Right lobe of liver (tissue), 4 donors: ENCODE results near the genes HPD and IL31.

- PRO-cap, 4 experiments, result no peak in any of the 4 experiments
- RAMPAGE, long total RNA, 2 experiments, result no peak in any of the 2 experiments
Observed at GRCh38 chr12:121278856-121279348, 17.6 kb downstream of the CAMKK2 start.

GRCh38 chr12:121429839-121430635 is 30.1 kb downstream of the RNF34 start:
- PRO-cap, 4 experiments, result no peak in any of the 4 experiments
- RAMPAGE, long total RNA, 2 experiments, result no peak in any of the 2 experiments

- PRO-cap, 4 experiments, result peak in 4 of 4 experiments; most common plus-strand start chr12:121536399 (in 2); most common minus-strand start chr12:121536814 (in 1)
- RAMPAGE, long total RNA, 2 experiments, result no peak in any of the 2 experiments
Observed at GRCh38 chr12:121536335-121536880, 44.4 kb downstream of the KDM2B start.

GRCh38 chr12:121578198-121579430 is 2.2 kb downstream of the KDM2B start:
- PRO-cap, 4 experiments, result peak in 4 of 4 experiments; most common plus-strand start chr12:121579385 (in 4)
- RAMPAGE, long total RNA, 2 experiments, result no peak in any of the 2 experiments

DNA sequence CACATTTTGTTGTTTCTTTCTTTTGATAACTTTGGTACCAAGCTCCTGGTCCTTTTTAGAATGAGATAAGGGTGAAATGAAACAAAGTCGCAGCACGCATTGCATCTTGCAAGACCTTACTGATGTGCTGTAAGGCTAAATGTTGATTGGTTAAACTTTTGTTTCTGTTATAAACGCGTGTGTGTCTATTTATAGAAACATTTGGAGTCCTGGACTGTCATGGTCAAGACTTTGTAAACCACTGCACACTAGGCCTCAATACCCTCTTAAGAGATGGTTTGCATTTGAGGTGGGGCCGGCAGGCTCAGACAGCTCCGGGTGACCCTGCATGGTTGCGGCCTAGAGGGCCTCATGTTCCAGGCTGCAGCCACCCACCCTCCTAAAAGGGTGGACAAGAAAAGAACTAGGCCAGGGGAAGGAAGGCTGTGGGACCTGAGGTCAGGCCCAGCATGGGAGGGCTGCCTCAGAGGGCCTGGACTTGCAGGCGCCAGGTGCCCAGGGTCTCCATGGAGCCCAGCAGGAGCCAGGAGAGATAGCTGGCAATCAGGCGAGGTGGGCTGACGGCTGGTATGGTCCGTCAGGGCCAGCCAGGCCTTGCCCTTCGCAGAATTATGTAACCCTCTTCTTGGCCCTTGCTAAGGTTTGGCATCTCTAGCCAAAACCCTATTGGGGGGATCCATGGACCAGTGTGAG is 36.7 kb downstream of the MORN3 start:
- PRO-cap, 4 experiments, result no peak in any of the 4 experiments
- RAMPAGE, long total RNA, 2 experiments, result no peak in any of the 2 experiments

DNA sequence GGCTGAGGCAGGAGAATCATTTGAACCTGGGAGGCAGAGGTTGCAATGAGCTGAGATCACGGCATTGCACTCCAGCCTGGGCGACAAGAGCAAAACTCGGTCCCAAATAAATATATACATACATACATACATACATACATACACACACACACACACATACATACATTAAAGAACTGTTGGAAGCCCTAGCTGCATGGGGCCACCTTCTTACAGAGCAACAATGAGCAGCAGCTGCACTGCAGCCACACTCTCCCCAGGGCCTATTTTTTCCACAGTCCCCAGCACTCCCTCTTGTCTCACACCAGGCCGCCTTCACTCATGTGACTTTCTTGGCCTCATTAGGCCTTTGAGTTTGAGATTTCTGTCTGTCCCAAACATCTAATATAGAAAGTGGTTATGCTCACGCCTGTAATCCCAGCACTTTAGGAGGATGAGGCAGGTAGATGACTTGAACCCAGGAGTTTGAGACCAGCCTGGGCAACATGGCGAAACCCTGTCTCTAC is 22.6 kb downstream of the MORN3 start:
- PRO-cap, 4 experiments, result no peak in any of the 4 experiments
- RAMPAGE, long total RNA, 2 experiments, result no peak in any of the 2 experiments

DNA sequence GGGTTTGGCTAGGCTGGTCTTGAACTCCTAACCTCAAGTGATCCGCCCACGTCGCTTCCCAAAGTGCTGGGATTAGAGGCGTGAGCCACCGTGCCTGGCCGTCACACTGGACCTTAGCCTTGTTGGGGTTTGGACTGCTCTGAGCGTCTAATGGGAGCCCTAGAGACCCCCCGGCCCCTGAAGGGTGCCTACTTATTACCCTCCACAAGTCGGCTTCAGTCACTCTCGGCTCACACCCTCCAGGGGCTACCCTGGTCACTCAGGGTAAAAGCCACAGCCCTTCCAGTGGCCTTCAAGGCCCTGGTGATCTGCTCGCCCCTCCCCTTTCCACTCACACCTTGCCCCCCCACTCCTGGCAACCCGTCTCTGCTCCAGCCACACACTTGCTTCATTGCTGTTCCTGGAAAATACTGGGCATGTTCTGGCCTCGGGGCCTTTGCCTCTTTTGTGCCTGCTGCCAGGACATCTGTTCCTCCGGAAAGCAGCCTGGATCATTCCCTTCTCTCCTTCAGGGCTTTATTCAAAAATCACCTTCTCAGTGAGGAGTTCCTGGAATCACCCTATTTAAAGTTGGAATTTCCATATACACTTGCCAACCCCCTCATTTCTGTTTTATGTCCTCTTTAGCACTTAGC is 3.6 kb upstream of the MORN3 start:
- PRO-cap, 4 experiments, result peak in 2 of 4 experiments; most common plus-strand start position 391 of the sequence (in 1); most common minus-strand start position 302 of the sequence (in 2)
- RAMPAGE, long total RNA, 2 experiments, result no peak in any of the 2 experiments

- PRO-cap, 4 experiments, result no peak in any of the 4 experiments
- RAMPAGE, long total RNA, 2 experiments, result no peak in any of the 2 experiments
Observed at GRCh38 chr12:121776543-121776842, 17.0 kb downstream of the RHOF start.

GRCh38 chr12:121791452-121792694 is 1.6 kb downstream of the RHOF start:
- PRO-cap, 4 experiments, result no peak in any of the 4 experiments
- RAMPAGE, long total RNA, 2 experiments, result no peak in any of the 2 experiments

DNA sequence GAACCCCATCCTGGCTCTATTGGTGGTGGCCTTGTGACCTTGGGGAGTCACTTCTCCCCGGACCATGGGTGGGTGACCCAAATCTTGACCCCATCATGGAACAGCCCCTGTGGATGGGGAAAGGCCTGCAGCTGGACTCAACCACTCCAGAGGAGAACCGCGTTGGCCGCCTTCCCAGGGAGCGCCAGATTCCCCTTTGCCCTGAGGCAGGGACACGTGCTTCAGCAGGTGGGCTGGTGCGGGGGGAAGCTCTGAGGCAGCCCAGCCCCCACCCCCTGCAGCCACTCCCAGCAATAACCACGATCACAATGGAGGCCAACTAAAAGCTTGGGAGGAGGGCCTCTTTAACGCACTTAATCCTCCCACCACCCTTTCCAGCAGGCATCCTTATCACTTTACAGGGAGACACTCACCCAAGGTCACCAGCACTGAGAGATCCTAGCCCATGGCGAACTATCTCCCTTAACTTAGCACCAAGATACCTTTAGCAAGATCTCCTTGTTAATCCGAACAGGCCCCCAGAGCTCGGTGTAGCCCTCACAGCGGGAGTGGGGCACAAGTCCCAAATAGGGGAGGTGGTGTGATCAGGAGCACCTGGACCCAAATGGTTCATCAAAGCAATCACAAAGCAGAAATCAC is 4.8 kb upstream of the RHOF start:
- PRO-cap, 4 experiments, result peak in 4 of 4 experiments; most common plus-strand start position 322 of the sequence (in 3); most common minus-strand start position 139 of the sequence (in 3)
- RAMPAGE, long total RNA, 2 experiments, result no peak in any of the 2 experiments

DNA sequence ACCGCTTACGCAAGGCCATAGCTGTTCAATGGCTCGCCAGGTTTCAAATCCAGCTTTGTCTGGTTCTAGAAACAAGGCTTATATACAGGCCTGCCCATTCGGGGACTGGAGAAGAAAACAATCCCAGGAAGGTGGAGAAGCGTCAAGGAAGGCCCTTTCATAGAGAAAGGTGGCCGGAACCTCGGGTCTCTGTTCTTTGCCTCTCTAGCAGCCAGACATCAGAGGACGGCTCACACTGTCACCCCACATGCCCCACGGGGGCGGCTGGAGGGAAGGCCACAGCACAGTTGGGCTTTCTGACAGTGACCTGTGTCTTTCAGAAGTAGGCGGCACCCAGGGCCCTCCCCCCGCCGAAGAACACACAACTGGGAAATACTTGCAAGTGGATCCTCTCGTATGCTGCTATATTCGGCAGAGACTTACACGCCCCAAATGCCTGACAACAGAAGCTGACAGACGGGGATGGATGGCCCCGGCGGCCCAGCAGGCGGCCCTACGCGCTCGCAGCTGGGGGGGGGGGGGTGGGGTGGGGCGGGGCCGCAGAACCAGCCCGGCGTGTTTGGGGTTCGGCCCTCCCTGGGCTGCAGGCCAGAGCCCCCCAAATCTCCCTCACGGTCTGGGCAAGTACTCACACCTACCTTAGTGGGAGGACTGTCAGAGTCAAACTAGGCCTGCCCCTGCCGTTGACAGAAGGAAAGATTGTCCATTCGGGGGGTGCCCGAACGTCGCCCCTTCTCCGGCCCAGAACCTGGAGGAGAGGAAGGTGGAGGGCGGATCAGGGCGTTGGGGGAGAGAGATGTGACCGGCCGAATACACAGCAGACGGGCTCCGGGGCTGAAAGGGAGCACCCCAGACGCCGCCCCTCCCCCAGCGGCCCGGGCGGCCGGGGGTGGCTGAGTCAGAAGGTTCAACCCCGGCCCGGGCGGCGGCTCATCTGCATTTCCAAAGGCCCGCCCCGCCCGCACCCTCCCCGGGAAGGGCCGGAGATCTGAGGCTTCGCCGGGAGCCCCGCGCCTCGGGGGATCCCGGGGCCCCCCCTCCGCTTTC is 4.3 kb upstream of the SETD1B start:
- PRO-cap, 4 experiments, result peak in 4 of 4 experiments; most common plus-strand start position 108 of the sequence (in 3); most common minus-strand start position 220 of the sequence (in 2)
- RAMPAGE, long total RNA, 2 experiments, result no peak in any of the 2 experiments

DNA sequence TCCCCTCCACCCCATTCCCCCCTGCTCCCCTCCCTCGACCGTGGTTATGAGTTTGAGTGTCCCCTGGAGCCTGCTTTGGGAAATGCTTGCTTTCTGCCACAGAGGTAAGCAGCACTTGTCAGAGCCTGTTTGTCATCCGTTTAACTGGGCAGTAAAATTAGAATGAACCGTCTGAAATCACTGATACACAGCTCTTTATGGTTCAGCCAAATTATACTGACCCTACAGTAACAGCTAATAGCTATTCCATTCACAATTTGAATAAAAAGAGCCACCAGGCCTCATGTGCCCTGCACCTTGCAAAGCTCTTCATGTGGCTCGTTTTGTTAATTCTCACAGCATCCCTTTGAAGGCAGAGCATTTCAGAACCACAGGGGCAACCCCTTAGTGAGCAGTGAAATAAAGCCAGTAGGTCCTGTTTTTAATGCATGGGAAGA is 12.5 kb downstream of the SETD1B start:
- PRO-cap, 4 experiments, result no peak in any of the 4 experiments
- RAMPAGE, long total RNA, 2 experiments, result no peak in any of the 2 experiments

DNA sequence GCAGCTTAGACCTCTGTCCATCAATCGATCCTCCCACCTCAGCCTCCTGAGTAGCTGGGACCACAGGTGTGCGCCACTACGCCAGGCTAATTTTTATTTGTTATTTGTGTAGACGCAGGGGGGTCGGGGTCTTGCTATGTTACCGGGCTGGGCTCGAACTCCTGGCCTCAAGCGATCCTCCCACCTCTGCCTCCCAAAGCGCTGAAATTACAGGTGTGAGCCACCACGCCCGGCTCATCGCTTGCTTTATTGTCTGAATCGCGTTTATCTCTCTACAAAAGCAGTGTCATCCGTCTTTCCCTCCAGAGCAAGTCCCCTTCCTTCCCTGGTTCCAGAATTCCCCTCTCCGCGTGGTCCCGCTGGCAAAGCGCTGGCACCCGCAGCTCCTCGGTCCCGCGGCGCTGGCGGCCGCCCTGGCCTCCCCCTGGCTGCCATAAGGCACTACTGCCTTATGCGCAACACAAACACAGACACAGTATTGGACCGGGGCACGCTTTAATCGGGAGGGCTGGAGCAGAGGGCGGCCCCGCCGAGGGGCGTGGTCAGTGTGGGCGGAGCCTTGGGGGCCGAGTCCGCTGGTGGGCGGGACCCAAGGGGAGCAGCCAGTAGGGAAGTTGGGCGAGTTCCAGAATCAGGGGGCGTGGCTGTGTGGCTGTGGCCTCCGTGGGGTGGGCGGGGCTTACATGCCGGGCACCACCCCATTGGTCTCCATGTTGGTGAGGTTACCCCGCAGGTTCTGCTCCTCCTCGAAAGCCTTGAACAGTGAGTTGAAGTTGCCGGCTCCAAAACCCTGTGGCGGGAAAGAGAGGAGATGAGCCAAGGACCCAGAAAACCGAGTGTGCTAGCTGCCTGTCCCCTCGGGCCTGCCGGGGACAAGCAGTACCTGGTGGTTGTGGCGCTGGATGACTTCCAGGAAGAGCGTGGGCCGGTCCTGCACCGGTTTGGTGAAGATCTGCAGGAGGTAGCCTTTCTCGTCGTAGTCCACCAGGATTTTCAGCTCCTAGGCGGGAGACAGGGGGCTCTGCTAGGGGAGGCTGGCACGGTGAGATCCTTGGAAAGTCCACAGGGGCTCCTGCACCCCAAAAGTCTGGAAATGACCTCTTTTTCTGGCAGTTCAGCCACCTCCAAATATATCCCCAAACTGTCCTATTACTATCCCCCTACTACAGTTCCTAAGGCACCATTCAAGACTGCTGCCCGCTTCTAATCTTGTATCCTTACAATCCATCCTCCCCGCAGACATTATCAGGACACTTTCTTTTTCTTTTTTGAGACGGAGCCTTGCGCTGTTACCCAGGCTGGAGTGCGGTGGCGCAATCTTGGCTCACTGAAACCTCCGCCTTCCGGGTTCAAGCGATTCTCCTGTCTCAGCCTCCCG is 19.1 kb downstream of the HPD start:
- PRO-cap, 4 experiments, result peak in 4 of 4 experiments; most common plus-strand start position 711 of the sequence (in 3); most common minus-strand start position 474 of the sequence (in 2)
- RAMPAGE, long total RNA, 2 experiments, result start-site peak on the plus strand in 1 of 2 experiments, centred at positions 511 to 719 of the sequence, 14 to 116 reads per replicate

DNA sequence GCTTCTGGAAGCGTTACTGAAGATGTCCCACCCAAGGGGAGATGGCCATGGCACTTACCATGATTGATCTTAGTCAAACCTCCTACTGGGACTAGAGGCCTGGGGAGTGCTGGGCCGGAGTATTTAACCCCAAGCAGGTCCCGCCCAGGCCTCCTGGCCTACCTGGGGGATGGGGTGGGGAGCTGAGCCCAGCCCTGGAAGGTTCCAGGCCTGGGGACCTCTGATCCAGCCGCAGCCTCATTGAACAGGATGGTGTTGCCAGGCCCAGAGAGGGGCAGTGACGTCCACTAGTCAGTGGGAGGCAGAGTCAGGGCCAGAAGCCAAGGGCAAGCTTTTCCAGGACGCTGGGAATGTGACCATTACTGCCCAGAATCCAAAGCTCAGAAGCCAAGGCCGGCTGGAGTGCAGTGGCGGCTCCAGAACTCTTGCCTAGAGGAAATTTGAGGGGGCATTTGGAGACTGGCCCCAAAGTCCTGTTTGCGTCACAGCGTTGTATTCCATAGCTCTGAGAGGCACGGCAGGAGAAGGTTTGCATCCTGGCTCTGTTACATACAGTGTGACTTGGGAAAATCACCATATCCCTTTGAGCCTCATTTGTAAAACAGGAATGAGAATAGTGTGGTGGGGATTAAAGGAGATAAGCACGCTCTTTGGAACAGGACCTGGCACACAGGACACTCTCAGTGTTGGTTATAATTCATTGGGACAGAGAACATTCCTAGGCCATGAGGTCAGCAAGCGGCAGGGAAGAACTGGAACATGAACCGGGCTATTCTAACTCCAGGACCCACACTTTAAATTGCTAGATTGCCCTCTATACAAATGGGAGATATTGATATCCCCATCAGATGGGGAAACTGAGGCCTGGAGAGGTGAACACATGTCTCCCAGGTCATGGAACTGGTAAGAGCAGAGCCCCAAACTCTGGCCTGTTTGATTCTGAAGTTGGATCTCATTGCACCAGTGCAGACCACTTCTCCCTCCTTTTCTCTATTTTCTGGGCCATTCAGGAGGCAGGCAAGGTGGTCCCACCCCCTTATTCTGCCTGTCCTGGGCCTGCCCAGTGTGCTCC is at the start of gene HPD:
Gene HPD, minus strand, starts transcription at position 97 of the 1,072 bp plus-strand sequence.
- PRO-cap, 4 experiments, result peak in 4 of 4 experiments; most common plus-strand start position 383 of the sequence (in 4); most common minus-strand start position 93 of the sequence (in 4)
- RAMPAGE, long total RNA, 2 experiments, result start-site peak on the minus strand in 2 of 2 experiments, centred at positions 66 to 80 of the sequence, 19,560 to 29,979 reads per replicate

- PRO-cap, 4 experiments, result no peak in any of the 4 experiments
- RAMPAGE, long total RNA, 2 experiments, result no peak in any of the 2 experiments
Observed at GRCh38 chr12:122013491-122014488, 7.9 kb upstream of the BCL7A start.

DNA sequence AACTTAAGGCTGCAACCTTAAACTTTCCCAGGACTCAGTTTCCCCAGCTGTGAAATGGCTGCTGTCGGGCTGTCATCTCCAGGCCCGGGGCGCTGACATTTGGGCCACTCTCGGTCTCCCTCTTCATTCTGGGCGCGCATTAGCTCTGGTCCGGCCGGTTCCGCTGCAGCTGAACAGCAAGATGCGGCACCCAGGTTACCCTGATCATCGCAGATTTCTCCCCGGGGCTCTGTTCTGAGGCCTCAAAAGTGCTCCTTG is 929 bp upstream of the BCL7A start:
- PRO-cap, 4 experiments, result no peak in any of the 4 experiments
- RAMPAGE, long total RNA, 2 experiments, result no peak in any of the 2 experiments

GRCh38 chr12:122108452-122109016 is 30.0 kb downstream of the MLXIP start:
- PRO-cap, 4 experiments, result no peak in any of the 4 experiments
- RAMPAGE, long total RNA, 2 experiments, result no peak in any of the 2 experiments

GRCh38 chr12:122146546-122147138 is 27.4 kb downstream of the IL31 start:
- PRO-cap, 4 experiments, result no peak in any of the 4 experiments
- RAMPAGE, long total RNA, 2 experiments, result no peak in any of the 2 experiments

- PRO-cap, 4 experiments, result no peak in any of the 4 experiments
- RAMPAGE, long total RNA, 2 experiments, result no peak in any of the 2 experiments
Observed at GRCh38 chr12:122173936-122174611, at the start of gene IL31. Gene IL31, minus strand, starts transcription at chr12:122174221.

DNA sequence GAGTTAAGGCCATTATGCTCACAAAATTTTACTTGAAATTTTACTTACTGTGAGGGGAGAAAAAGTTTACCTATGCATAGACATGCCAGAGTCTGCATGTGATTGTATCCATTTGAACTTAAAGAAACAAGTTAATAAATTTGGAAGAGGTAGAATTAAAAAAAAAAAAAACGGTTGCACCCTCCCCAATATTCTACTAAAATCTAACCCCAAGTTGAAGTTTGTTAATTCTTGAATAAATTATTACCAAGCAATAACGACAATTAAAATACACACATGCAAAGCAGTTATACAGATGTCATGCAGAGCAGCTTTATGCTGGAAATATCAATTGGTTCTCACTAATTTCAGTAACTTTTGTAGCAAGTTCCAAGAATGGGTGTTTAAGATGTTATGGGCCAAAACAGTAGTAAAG is 13.0 kb upstream of the VPS33A start:
- PRO-cap, 4 experiments, result no peak in any of the 4 experiments
- RAMPAGE, long total RNA, 2 experiments, result no peak in any of the 2 experiments